Neuron (in vitro differentiated cells): ENCODE measurements around a stretch of chr5.

DNA sequence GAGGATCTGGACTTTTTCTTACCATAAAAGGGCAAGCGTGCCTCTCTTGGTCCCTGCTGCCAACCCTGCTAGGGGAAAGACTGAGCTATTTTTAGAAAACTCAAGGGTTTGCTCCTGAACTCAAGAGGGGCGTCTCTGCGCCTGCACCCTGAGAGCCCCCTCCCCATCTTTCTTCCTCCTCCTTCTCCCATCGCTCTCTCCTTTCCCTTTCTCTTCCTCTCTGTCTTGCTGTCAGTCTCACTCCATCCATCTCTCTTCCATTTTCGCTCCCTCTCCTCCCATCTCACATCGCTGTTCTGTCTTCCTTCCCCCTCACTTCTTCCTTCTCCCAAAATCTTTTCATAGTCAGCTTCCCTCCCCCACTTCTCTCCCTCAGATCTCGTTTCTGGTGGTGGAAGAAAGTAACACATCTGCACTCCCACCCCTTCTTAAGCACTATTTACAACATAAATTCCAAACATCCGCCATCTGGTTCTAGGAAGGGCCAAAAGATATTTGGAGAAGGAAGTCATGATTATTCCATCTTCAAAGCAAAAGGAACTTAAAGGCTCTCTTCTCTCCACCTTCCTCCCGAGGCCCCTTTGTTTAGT, 38.2 kb upstream of the IL17B start:
- PRO-cap: no peak

- PRO-cap: no peak
Measured at GRCh38 chr5:149424373-149425154, 45.5 kb upstream of the IL17B start.

- PRO-cap: no peak
Measured at GRCh38 chr5:149439788-149440370, 60.8 kb upstream of the IL17B start.

GRCh38 chr5:149466222-149467290, 84.7 kb downstream of the CSNK1A1 start:
- PRO-cap: no peak

- PRO-cap: no peak
Measured at GRCh38 chr5:149546893-149547566, 4.2 kb downstream of the CSNK1A1 start.

DNA sequence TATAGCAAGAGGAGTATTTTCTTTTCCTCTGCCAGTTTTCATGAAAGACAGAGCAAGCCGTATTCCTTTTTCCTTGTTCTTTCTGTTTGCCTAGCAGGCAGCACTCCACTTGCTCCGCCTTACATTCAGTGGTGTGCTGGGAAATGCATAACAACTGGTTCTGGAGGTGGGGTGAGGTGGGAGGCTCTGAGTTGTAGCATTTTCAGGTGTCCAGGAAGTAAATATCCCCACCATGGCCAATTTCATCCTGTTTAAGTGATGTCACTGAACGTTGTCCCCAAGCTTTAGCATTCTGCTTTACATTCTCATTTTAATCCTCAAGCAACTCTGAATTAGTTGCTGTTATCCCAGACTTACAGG, 41.5 kb downstream of the PPARGC1B start:
- PRO-cap: no peak

DNA sequence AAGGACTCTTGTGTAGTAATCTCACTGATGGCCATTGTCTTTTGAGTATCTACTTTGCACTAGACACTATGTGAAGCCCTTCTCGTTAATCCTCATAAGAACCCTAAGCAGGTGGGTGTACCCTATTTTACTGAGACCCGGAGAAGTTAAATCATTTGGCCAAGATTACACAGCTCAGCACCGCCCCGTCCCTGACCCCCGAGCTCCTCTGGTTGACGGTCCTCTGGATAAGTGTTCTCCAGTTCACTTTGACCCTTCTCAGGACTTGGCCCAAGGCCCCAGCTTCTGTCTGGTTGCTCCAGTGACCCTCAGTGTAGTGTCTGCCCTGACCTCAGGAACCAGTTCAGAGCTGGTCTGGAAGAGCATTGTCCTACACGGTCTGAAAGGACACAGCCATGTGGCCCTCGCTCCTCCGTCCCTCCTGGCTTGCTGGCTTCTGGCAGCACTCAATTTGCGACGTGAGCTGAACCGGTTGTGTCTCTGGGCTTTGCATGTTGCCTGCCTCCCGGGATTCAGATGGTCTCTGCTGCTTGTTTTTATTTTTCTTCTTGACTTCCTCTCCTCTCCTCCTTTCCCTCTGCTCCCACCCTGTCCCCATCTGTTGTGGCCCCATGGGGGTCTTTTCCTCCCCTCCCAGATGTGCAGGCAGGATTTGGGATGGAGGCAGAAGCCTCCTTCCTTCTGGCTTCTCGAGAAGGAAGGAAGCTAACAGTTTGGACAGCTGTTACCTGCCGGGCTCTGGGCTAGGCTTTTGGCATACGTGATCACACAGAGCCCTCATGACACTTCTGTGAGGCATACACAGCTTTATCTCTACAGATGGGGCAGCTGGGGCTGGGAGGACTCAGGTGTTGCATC, 72.0 kb downstream of the PPARGC1B start:
- PRO-cap: bidirectional peak, plus-strand start at position 485 of the sequence, minus-strand start at position 438 of the sequence

- PRO-cap: no peak
Measured at GRCh38 chr5:149995269-149995928, 5.1 kb downstream of the TIGD6 start.

- PRO-cap: no peak
Measured at GRCh38 chr5:150052360-150052786, 34.0 kb downstream of the CSF1R start.

DNA sequence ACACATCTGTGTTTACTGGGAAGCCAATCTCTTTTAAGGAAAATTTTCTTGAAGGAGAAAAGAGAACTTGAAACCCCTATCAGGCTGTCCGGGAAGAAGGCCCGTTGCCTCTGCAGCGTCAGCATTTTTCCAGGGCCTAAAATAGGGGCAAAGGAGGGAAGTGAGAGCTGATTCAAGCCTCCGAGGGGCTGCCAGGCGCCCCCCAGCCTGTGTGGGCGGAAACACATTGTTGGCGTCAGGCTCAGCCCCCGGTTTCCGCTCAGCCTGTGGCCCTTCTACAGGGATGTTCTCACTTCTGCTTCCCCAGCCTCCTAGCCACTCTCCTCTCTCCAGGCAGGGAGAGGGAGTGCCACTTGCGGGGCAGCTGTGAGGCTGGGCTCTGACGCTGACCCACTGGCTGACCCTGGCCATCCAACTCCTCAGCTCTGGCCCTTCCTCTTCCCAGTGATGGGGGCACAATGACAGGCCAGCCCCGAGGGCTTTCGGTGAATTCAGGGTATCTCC, 4.5 kb downstream of the CSF1R start:
- PRO-cap: no peak

- PRO-cap: no peak
Measured at GRCh38 chr5:150148422-150149110, 7.1 kb downstream of the PDGFRB start.

GRCh38 chr5:150161184-150161474, 5.4 kb upstream of the CDX1 start:
- PRO-cap: no peak

DNA sequence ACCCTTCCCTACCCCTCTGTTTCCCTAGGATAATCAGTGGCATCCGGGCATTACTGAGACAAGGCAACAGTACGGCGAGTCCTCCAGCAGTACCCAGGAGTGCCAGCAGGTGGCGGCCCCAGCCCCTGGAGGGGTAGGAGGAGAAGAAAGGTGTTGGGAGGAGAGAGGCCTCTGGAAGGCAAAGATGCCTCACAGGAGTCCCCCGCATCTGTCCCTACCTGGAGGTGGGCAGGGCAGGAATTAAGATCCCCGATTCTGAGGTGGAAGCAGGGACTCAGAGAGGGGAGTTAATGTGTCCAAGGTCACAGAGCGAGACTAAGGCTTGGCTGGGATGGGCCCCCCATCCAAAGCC, 4.9 kb upstream of the CDX1 start:
- PRO-cap: no peak

DNA sequence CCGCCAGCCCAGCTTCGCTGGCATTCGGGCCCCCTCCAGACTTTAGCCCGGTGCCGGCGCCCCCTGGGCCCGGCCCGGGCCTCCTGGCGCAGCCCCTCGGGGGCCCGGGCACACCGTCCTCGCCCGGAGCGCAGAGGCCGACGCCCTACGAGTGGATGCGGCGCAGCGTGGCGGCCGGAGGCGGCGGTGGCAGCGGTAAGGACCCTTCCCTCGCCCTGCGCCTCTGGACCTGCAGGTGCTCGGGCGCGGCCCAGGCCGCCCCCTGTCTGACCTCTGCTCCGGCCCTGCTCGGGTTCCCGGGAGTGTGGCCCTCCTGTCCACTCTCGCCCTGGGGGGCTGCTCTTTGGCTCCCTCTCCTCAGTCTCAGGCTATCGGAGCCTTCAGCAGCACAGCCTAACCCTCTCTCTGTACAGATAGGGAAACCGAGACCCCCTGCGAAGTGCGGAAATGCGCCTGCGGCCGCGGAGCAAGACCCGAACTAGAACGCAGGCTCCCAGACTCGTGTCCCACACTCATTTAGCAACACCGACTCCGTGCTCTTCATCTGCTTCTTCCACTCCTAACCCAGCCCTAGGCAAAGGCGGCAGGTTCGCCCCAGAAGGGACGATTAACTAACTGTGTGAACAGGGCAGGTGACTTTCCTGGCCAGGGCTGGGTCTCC, 679 bp downstream of the CDX1 start:
- PRO-cap: no peak

DNA sequence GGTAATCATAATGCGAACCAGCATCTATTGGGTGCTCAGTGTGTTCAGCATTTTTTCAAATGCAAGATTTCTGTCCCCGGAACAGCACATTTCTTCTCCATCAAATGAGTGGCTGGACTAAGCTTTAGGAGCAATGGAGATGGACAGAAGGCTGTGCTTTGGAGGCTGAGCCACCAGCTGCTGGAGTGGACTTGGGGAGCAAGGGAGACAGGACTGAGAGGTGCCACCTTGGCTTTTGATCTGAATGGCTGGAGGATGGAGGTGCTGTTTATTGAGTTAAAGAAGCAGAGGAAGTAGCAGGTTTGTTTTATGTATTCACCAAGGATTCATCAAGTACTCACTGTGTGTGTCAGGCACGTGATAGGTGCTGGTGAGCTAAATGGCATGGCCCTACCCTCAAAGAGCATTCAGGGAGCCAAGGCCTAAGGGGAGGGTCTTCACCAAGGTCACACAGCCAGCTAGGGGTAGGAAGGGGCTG, 7.1 kb downstream of the CDX1 start:
- PRO-cap: no peak

DNA sequence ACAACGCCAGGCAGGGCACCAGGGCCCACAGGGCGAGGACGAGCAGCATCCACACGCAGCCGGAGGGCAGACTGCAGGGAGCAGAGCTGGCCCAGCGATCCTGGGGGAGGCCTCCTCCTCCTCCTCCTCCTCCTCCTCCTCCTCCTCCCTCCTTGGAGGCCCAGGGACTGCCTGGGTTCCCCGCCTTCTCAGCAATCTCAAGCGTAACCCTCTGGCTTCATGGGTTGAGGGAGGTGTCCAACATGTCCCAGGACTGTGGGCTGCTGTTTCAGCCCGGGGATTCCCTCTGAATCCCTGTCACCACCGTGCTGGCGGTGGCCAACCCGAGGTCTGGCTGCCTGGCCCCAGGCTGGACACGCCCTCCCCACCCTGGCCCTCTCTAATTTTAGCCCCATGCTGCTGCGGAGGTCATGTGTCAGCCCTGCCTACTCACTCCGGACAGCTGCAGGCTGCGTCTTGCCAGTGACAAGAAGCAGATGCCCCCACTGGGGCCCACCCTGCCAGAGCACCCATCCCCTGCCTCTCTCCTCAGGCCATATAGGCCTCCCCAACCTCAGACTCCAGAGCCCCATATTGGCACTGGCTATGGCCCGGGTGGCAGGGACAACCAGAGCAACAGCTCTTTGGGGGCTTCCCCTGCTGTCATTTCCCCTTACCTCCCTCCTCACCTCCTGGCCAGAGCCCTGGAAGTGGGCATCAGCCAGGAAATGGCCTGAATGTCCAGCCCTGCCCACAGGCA, 44.2 kb downstream of the CAMK2A start:
- PRO-cap: no peak

- PRO-cap: no peak
Measured at GRCh38 chr5:150339247-150339769, 18.2 kb upstream of the TCOF1 start.

DNA sequence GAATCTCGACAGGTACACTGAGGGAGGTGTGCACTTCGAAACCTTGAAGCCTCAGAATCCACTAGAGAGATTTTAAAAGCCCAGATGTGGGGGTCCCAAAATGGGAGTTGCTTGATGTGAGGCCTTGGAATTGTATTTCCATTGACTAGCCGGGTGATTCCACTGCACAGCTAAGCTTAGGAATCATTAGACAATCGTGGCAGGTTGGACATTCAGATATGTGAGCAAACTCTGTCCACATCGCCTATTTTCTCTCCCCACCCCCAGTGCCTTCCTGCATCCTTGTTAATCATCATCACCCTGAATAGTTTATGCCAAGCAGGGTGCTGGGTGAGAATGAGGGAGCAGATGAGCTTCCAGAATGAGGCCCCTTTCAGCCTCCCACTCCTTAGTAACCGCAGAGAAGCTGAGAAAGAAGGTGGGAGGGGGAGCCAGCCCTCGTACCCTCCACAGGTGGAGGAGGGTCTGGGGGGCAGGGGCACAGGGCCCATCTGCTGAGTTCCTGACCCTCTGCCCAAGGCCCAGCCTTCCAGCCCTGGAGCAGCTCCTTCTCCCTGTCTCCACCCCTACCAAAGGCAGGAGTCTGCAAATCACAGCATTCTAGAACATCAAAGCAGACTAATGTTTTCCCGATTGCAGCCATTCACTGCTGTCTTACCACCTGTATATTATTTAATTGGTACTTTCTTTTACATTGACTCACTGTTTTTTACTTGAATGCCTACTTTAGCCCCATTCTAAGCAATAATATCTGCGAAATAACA, 7.7 kb upstream of the TCOF1 start:
- PRO-cap: no peak

GRCh38 chr5:150360912-150361693, 3.6 kb downstream of the TCOF1 start:
- PRO-cap: no peak

- PRO-cap: no peak
Measured at GRCh38 chr5:150392180-150392426, 20.6 kb downstream of the CD74 start.